Measurements from ENCODE around the genes CCDC88B and GPHA2.

- PRO-cap, result bidirectional peak, plus-strand start at chr11:64313983, minus-strand start at chr11:64313767
Measured at GRCh38 chr11:64313557-64314071, 3.7 kb downstream of the TRMT112 start.

DNA sequence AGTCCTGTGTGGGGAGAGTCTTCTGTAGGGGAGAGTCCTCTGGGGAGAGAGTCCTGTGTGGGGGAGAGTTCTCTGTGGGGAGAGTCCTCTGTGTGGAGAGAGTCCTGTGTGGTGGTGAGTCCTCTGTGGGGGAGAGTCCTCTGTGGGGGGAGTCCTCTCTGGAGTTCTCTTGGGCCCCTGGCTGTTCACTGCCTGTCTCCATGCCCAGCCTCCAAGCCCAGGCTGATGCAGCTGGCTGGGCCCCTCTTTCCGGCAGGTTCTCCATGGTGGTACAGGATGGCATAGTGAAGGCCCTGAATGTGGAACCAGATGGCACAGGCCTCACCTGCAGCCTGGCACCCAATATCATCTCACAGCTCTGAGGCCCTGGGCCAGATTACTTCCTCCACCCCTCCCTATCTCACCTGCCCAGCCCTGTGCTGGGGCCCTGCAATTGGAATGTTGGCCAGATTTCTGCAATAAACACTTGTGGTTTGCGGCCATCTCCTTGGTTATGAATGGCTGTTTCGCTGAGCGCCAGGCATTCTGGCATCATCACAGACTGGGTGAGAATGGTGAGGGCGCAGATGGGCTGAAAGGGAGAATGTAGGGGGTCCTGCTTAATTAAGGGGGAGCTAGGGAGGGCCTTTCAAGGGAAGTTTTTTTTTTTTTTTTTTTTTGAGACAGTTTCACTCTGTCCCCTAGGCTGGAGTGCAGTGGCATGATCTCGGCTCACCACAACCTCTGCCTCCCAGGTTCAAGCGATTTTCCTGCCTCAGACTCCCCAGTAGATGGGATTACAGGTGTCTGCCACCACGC, 3.6 kb downstream of the PRDX5 start:
- PRO-cap, result bidirectional peak, plus-strand start at position 565 of the sequence, minus-strand start at position 360 of the sequence

GRCh38 chr11:64339325-64339481, 801 bp upstream of the CCDC88B start:
- PRO-cap, result no peak

DNA sequence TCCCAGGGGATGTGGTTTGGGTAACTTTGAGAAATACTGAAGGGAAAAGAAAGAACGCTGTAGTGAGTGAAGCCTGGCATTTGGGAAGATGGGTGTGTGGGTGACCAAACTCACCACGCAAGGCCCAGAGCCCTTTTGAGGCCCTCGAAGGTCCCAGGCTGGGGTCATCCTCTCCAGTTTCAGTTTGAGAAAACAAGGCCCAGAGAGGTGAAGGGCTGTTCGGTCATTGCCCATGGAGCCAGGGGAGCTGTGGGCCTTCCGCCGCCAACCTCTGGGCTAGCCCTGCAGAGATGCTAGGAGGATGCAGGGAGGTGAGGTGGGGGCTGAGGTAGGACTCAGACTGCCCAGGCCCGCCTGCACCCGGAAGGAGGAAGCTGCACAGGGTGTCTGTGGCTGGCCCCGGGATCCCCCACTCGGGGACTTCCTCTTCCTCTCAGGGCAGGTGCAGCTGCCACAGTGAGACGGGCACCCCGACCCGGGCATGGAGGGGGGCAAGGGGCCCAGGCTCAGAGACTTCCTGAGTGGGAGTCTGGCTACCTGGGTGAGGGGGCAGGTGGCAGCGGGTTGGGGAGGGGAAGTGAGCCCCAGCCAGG, at the start of gene CCDC88B:
TSS of gene CCDC88B (plus strand) at position 419 of the 593 bp plus-strand sequence.
- PRO-cap, result bidirectional peak, plus-strand start at position 419 of the sequence, minus-strand start at position 356 of the sequence

DNA sequence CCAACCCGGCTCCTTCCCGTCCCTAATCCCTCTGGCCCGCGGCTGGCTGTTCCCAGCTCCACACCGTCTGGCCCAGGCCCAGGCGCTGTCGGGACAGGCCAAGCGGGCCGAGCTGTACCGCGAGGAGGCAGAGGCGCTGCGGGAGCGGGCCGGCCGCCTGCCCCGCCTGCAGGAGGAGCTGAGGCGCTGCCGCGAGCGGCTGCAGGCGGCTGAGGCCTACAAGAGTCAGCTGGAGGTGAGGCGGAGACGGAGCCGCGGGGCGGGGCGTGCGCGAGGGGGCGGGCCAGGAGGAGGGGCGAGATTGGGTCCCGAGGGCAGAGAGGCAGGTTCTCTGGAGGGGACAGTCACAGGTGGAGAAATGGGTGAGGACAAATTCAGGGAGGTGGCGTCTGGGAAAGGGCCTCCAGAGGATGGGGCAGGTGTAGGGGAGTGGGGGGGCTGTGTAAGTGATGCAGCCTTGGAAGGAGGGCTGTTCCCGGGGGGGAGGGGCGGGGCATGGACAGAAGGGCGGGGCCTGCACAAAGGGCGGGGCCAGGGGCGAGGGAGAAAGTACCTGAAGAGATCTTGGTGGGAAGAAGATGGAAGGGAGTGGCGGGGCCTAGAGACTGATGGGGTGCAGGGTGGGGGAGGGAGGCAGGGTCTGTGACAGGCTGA, 2.6 kb downstream of the CCDC88B start:
- PRO-cap, result bidirectional peak, plus-strand start at position 298 of the sequence, minus-strand start at position 87 of the sequence

DNA sequence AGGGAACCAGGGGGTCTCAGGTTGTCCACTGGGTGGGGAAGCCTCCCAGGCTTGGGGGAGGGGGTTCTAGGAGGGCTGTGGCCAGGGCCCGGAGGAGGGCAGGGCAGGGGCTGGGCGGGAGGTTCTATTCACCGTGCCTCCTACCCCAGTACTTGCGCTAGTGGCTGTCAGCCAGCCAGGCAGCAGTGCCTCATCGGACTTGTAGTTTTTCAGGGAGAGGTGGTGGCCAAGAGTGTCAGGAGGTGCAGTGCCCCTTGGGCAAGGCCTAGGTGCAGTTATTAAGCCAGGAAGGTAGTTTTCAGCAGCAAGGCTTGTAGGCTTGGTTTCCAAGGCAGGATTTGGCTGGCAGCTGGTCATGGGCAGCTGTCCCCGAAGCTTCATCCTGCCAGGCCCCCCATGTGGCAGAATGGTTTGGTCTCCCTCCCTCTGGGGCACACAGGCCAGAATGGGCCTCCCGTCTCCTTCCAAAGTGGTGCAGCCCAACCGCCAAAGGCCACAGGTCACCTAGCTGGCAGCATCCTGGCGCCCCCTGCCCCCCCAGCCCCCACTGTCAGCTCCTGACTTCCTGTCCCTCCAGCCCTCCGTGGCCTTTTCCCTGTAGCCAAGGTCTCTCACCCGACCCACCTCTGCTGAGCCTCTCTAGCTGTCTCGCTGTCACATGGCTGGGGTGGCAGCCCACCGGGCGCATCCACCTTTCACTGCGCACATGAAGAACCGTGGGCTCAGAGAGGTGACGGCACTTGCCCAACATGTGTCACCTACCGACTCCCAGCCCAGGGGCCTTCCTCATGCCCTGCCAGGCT, 8.5 kb downstream of the CCDC88B start:
- PRO-cap, result no peak

GRCh38 chr11:64553526-64553810, 2.3 kb upstream of the SLC22A11 start:
- PRO-cap, result no peak

DNA sequence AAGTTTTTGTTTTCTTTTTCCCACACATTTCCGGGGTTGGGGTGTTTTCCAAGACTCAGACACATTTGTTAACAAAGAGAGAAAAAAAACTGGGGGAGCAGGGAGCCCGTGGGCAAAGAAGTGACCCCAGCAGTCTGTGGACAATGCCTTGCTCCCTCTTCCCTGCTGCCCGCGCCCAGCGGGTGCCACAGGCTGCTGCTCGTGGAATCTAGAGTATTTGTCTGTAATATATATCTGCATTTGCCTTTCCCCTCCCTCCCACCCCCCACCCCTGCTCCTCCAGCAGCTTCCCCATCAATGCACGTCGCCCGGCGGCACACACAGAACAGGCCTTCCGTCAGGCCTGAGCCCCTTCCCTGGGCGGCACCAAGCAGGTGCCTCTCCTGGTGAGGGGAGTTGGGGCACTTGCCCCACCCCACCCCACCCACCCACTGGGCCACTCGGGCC, 15.2 kb downstream of the SLC22A12 start:
- PRO-cap, result no peak

DNA sequence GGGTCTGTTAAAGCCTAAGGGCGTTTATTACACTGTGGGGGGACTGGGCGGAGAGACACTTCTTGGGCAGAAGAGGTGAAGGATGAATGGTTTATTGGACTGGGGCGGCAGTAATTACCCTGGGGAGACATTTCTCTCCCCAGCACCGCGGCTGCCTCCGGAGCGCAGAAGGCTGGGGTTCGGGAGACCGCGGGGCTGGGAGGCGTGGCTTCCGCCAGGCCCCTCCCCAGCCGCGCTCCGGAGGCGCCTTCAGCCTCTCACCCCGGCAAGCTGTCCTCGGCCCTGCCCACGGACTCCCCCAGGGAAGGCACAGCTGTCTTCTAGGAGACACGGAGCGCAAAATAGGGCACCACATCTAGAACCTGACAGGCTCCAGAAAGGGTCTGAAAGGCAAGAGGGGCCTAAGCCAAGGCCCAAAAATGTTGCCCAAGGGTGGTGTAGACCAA, 47.2 kb downstream of the SLC22A12 start:
- PRO-cap, result no peak

DNA sequence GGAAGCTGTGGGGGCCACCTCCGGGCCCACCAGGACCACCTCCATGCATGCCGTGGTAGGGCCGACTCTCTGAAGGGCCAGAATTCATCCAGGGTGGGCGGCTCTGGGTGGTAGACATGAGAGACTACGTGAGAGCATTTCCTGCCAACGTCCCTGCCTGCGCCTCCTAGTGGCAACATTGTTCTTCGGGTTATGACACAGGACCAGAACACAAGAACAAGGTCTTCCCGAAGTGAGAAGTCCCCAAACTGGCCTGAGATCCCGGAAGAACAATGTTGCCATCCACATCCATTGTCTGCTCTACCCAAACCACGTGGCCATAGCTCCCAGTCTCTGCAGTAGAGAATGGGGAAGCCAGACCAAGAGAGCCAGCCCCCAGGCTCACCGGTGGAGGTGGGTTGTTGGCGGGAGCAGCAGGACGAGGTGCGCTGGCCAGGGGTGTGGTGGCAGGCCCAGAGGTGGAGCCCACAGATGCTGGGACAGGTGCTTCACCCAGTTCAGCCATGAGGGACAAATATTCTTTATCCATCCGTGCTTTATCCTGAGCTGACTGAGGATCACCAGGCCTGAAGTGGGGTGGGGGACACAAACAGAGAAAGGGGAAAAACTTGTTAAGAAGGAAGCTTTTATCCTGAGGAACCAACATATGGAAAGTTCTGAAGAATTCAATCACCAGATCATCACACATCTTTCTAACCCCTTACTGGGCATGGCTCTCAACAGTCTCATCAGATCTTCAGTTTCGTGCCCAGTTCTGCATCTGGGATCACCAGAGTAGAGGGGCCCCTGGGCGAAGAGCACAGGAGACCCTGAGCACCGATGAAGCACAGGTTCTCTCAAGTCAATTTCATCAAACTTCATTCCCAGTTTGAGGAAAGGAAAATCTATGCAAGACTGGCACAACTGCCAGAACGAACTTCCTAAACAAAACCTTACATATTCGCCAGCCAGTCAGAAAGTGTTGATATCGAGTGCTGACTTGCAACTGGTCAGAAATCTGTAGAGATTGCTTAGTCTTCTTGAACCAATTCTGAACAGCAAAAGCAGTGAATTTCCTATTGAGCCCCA, 8.3 kb upstream of the PYGM start:
- PRO-cap, result no peak

DNA sequence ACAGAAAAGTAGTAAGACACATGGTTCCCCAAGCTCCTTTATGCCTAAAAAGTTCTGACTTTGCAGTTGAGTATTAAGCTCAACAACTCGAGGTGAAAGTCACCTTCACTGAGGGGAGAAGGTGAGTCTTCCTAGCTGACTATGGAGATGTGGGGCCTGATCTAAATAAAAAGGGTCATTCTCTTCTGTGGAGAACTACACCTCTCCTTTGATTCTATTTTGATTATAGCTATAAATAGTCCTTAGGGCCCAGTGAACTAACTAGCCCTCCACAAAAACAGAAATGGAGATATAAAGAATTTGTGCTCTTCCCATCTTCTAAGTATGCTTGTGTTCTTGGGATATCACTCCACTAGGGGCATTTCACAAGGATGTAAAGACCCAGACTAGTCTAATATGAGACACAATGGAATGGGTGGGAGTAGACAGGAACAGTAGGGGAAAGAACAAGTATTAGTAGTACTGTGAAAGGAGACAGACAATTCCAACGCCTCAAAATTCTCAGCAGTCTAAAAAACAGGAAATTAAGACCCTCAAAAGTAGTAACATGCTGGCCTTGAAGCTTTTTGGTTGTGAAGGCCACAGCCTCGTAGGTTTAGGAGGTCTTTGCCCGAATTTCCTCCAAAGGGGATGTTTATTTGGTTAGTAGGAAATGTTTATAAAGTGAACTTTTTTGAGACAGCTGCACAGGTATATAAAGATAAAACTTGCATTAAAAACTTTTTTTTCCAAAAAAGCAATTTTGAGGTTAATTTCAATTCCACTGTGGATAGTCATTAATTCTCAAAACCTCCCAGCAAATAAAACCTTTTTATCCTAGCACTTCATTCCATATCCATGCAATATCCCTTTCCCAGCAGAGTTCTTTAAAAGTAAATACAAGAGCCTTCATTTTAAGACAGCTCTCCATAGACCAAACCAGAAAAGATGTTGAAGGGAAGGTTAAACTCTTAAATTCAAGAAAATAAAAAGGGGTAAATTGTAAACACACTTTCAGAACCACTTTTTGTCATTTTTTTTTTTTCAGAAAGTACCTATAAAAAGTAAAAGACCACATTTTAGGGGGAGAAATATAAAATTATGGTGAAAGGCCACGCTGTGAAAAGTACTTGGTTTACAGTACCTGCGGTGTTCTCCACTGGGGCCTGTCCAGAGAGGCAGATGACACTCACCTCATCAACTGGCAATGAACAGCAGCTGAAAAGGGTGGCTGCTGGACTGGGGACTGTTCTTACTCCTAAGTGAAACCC, 2.9 kb downstream of the SF1 start:
- PRO-cap, result no peak

DNA sequence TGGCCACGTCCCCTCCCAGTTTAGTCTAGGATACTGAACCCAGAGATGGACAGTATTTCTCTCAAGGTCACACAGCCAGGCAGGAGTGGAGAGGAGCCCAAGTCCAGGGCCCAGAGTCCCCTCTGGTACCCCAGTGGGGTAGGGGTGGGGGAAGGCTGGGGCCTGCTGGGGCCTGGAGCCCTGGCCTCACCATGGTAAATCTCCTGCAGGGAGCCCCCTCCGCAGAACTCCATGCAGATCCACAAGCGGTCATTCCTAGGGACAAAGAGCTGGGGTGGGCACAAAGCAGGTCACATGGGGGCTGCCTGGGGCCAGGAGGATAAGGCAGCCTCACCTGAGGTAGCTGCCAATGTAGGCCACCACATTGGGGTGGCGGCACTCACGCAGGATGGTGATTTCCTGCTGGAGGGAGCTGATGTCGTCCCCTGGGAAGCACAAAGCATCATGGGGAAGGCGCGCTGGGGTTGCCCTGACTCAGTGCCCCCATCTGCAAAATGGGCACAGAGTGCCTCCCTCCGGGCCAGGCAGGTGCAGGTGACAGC, 714 bp downstream of the MAP4K2 start:
- PRO-cap, result no peak

GRCh38 chr11:64835157-64836018, 9.1 kb downstream of the CDC42BPG start:
- PRO-cap, result no peak

DNA sequence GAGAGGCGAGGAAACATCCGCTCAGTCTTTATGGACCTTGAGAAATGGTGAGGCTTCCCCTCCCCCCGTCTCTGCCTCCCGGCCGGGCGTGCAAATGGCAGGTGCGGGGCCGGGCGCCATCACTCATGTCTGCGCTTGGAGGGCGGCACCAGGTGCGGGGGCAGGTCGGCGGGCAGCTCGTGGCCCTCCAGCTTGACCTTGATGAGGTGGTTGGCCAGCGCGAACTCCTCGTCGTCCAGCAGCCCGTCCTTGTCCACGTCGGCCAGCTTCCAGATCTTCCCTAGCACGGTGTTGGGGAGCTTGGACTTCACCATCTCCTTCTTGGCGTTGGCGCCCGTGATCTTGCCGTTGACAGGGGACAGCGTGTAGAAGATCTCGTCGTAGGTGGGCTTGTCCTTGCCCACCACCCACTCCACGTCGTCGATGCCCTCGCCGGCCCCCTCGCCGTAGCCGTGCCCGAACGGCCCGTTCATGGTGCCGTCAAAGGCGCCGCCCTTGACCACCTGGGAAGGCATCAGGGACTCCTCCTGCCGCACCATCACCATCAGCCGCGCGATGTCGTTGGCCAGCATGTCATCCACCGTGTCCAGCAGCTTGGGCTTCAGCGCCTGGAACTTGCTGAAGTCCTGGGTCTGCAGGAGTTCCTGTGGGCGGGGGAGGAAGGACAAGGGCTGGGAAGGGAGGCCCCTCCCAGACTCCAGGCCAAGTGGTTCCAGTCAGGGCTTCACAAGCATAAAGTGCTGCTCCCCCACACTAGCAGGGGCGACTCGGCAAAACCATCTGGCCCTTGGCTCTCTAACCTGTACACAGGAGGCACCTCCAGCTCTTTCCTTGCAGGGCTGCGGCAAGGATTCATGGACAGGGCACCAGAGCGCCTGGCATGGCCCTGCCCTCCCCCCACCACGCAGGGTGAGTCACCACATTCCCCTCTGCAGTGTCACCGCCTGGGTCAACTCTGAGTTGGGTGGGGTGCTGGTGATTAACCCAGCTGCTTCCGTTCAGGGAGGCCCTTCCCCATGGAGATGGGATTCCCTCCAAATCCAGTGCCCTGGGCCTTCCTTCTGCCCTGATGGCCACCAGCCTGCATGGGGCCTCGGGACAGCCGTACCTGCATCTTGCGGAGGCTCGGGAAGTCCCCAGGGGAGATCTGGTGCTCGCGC, 10.1 kb upstream of the CDC42BPG start:
- PRO-cap, result bidirectional peak, plus-strand start at position 621 of the sequence, minus-strand start at position 588 of the sequence

DNA sequence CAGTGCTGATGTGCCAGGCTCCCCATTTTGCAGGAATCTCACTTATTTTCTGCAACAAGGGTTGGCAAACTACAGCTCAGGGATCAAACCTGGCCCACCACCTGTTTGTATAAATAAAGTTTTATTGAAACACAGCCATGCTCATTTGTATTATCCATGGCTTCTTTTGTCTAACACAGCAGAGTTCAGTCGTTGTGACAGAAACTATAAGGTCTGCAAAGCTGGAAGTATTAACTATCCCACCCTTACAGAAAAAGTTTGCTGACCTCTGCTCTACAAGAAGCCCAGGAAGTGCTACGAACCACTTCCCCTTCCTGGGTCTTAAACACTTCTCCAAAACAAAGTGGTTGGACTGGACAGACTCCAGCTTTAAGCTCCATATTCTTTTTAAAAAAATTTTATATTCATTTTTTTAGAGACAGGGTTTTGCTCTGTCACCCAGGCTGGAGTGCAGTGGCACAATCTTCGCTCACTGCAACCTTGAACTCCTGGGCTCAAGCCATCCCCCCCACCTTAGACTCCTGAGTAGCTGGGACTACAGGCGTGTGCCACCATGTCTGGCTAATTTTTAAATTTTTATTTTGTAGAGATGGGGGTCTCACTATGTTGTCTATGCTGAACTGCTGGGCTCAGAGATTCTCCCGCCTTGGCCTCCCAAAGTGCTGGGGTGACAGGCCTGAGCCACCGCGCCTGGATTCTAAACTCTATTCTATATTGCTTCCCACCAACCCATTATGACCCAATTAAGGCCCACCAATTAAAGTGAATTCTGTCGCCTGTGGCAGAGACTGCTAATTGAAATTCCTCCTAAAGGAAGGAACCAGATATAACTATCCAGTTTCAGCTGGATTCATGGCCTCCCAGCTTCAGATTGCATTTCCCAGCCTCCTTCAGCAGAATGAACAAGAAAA, 16.7 kb downstream of the EHD1 start:
- PRO-cap, result no peak

DNA sequence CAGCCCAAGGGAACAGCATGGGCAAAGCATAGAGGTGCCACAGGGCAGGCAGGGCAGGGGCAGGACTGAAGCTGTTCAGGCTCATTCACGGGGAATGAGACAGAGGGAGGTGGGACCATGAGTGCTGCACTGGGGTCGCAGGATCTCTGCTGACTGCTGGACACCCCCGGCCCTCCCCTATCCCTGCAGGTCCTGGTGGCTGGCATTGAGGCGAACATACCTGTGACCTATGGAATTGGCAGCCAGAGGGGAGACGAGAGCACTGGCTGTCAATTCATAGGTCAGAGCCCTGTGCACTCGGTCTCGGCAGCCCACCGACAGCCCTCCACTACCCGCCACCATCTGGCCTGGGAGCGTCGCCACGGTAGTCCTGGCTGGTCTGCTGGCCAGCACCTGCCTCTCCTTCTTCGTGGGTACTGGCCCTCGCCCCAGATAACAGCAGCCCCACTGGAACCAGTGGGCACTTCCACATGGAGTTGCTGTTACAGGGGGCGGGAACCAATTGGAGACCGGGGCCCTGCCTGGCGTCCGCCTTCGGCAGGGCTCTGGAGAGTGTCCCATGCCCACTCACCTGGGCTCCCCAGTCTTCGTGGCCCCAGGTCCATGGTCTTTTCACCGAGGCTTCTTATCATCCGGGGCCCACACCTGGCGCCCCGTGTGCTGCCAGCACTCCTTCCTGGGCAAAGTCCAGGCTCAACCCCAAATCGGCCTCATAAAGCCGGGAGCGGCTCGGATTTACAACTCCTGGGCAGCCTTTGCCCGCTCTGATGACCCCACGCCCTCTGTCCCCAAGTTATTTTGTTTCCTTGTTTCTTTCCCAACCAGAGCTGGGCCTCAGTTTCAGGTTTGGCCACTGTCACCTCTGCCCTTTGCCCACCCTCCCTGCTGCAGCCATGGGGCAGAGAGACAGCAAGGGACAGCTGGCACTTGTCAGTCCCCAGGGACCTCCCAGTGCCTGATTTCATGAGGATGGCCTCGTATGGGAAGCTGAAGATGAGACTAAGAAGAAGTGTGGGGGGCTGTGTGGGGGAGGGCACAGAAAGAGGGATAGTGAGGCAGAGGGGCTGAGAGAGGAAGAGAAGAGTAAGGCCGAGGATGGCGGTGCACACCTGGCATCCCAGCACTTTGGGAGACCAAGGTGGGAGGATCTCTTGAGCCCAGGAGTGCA, 12.9 kb upstream of the EHD1 start:
- PRO-cap, result unidirectional peak, plus-strand start at position 1,089 of the sequence

DNA sequence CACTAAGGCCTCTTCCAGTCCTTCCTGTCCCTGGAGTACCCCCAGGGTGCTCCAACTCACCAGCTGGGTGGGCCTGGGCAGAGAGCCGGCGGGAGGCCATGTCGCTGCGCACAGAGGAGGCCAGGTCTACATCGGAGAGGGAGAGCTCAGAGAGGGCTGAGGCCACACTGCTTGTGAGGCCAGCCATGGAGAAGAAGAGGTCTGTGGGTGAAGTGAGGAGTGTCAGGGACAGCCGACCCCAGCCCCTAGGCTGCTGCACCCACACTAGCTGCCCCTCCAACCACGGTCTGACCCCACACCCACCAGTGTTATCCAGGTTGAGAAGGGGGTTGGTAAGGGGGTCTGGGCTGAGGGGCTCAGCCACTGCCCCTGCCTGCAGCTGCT, 5.2 kb downstream of the ATG2A start:
- PRO-cap, result no peak

DNA sequence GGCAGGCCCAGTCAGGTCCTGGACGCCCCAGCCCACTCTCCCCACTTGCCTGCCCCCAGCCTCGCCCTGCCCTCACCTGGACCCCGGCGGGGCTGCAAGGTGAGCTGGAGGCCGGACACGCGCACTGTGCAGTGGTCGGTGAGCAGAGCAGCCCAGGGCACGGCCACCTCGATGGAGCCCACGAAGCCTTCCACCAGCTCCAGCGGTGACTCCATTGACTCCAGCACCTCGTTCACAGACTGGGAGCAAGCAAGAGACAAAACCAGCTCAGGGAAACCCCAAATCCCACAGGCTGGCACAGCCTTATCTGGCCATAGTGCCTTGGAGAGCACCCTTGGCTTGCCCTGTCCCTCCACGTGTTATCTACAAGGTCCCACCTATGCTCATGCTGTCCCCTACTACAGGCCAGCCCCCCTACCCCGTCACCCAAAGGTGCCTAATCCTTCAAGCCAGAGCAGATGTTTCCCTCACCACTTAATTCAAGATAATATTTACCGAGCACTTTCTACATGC, 2.7 kb downstream of the ATG2A start:
- PRO-cap, result no peak

DNA sequence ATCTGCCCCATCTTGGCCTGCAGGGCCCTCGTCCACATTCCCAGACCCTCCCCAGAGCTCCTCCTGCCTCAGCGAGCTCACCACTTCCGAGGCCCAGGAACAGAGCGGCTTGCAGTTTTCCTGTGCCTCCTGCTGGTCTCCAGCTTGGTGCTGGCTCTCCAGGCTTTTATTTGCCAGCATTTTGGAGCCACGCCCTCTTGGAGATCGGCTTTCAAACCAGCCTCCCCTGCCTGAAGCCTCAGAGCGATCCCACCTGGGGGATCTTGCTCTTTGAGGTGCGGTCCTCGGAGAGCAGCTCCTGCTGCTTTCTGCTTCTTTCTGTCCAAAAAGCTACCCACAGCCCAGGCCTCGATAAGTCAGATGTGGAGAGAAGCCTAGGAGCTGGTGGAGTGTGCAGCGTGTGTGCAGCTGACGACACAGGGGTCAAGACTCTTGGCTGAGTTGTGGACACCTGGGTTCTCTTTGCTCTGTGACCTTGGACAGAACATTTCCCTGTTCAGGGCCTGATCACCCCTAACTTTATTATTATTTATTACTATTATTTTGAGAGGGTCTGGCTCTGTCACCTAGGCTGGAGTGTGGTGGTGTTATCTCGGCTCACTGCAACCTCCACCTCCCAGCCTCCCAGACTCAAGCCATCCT, at the start of gene GPHA2:
TSS of gene GPHA2 (minus strand) at position 141 of the 642 bp plus-strand sequence.
- PRO-cap, result no peak

GRCh38 chr11:65043733-65044403, 2.9 kb downstream of the SAC3D1 start:
- PRO-cap, result no peak

Measured in sciatic nerve (tissue), 1 donor.